Esophagus squamous epithelium (tissue), 4 donors: Measurements from ENCODE around the gene EFNA5.

DNA sequence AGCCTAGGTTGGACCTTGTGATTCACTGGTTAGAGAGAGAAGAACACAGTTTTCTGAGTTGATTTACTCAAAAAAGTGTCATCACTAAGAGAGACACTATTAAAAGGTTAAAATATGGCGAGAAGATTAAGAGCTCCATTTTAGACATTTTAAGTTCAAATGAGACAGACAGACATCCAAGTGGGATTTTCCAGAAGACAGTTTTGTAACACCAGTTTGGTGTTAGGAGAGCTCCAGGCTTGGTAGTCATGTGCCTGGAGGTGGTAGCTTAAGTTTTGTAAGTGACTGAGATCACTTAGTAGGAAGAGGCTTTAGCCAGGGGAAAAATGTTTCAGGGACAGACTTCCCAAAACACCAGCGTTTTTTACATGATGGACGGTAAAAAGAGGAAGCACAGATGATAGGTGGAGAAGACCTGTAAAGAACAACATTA is 150.3 kb downstream of the GIN1 start:
- PRO-cap, result no peak
- RAMPAGE, long total RNA, 4 experiments, result no peak in any of the 4 experiments

DNA sequence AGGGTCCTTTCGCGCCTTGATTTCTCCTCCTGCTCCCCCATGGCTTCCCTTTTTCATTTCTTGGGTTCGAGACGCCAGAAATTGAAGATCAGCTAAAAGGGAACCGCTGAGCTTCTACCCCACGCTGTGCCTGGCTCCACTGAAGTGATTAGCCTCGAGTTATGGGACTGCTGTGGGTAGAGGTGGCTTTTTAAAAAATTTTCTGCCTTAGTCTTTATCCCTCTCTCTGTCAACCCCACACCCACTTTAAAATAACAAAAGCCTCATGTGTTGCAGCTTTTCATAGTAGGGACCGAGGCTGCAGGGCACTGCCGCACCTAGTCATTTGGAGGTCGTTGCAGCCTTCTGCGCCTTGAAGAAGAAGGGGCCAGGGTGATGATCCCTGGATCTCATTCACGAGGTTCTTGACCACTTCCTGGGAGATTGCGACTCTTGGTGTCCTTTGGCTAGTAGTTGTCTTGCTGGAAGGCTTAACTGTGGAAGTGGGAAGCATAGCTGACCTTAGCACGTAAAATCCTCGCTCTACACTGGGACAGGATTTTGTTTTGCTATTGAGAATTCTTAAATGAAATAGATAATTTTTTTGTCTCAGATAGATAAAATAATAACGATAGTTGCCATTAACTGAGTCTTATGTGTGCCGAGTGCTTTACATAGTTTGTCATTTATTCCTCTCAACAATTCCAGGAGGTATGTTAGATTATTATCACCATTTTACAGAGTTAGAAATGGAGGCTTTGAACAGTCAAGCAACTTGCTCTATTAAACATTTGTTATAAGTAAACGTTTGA is 761 bp downstream of the PPIP5K2 start:
- PRO-cap, result no peak
- RAMPAGE, long total RNA, 4 experiments, result no peak in any of the 4 experiments

GRCh38 chr5:104080059-104080492 is 517.5 kb upstream of the NUDT12 start:
- PRO-cap, result no peak
- RAMPAGE, long total RNA, 4 experiments, result no peak in any of the 4 experiments

DNA sequence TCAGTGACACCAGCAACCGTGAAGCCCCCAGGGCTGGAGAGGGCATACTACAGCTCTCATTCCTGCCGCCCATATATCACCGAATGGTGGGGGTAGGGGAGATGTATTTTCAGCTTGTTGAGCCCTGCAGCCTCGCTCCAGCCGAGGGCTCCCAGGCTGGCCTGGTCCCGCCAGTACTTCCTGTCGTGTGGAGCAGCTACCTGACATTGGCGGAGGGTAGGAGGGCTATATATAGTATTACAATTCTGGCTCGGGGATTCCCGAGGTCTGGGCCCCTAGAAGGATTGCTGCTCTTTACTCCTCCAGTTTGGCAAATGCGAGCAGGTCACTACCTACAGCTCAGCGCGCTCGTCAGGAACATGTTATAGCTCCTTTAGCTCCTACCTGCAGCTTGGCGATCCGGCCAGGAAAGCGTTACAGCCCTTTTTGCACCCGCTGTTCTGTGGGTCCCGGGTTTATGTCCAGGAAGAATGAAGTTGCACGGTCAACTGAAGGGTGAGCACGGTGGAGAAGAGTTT is 1829.8 kb upstream of the NUDT12 start:
- PRO-cap, result no peak
- RAMPAGE, long total RNA, 4 experiments, result no peak in any of the 4 experiments

GRCh38 chr5:106856824-106857061 is 814.0 kb downstream of the EFNA5 start:
- PRO-cap, result no peak
- RAMPAGE, long total RNA, 4 experiments, result no peak in any of the 4 experiments

DNA sequence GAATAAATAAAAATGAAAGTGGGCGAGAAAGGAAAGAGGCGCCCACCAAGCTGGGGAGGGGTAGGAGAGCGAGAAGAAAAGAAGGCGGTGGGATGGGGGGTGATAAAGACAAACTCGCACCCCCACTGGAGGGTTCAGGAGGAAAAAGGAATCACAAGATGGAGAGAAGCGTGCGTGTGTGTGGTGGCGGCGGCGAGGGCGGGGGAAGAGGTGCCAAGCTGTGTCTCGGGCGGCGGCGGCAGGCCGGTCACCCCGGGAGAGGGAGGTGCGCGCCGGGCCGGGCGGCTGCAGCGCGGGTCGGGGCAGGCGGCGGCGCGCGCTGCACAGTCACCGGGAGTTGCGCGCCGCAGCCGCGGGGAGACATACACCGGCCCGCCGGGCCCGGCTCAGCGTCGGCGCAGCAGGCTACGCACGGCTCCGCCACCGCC is at the start of gene EFNA5:
EFNA5 (minus strand) TSS at position 212 of the 428 bp plus-strand sequence.
- PRO-cap, result bidirectional peak, plus-strand start at position 268 of the sequence, minus-strand start at position 200 of the sequence; bidirectional peak, plus-strand start at position 363 of the sequence, minus-strand start at position 339 of the sequence
- RAMPAGE, long total RNA, 4 experiments, result no peak in any of the 4 experiments

DNA sequence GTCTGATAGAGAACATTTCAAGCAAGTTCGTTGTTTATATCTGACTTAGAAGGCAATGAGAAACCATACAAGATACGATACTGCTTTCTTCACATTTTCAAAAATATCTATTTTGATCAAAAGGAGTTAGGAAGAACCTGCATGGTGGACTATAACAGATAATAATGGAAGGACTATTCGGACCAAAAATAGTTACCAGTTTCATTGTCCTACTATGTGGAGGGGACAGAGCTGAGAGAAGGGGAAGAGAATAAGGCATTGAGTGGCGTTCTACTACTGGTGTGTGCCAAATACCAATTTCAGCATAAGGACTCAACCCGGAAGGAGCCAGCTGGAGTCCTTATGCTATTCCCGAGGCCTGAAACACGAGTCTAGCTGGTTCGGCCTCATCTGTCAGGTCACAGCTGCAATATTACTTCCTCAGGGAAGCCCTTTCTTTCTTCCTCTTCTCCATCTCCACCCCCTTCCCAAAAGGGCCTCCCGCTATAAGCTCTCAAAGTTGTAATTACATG is 20.6 kb upstream of the FER start:
- PRO-cap, result unidirectional peak, plus-strand start at position 368 of the sequence
- RAMPAGE, long total RNA, 4 experiments, result no peak in any of the 4 experiments

DNA sequence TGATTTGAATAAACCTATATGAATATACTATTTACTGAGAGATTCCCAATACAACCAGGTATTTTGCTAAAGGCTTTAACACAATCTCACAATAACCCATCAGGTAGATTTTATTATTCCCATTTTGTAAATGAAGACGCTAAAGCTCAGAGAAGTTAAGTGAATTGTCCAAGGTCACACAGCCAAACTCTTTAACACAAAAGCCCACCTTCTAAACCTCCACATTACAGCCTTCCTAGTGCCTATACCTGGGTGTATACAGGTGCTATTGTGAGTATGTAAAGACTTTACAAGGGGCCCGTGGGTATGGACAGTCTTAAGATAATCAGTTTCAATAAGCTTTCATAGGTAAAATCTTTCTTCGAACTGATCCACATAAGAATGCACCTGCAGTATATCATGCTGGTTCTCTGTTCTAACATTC is 59.2 kb downstream of the PJA2 start:
- PRO-cap, result no peak
- RAMPAGE, long total RNA, 4 experiments, result no peak in any of the 4 experiments

DNA sequence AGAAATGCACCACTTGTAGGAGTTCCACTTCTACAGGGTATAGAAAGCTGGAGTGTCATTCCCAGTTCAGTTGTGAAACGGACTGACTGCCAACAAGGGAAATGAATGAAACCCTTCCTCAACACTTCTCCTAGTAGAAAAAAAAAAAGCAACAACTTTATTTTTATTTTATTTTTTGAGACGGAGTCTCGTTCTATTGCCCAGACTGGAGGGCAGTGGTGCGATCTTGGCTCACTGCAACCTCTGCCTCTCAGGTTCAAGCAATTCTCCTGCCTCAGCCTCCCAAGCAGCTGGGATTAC is 12.5 kb downstream of the PJA2 start:
- PRO-cap, result no peak
- RAMPAGE, long total RNA, 4 experiments, result no peak in any of the 4 experiments

GRCh38 chr5:109411425-109412176 is 1.8 kb upstream of the PJA2 start:
- PRO-cap, result bidirectional peak, plus-strand start at chr5:109411888, minus-strand start at chr5:109411730
- RAMPAGE, long total RNA, 4 experiments, result no peak in any of the 4 experiments

- PRO-cap, result unidirectional peak, plus-strand start at chr5:109689022
- RAMPAGE, long total RNA, 4 experiments, result no peak in any of the 4 experiments
Observed at GRCh38 chr5:109688675-109689145, 1.0 kb upstream of the MAN2A1 start.

GRCh38 chr5:109699552-109700212 is 10.0 kb downstream of the MAN2A1 start:
- PRO-cap, result no peak
- RAMPAGE, long total RNA, 4 experiments, result no peak in any of the 4 experiments

DNA sequence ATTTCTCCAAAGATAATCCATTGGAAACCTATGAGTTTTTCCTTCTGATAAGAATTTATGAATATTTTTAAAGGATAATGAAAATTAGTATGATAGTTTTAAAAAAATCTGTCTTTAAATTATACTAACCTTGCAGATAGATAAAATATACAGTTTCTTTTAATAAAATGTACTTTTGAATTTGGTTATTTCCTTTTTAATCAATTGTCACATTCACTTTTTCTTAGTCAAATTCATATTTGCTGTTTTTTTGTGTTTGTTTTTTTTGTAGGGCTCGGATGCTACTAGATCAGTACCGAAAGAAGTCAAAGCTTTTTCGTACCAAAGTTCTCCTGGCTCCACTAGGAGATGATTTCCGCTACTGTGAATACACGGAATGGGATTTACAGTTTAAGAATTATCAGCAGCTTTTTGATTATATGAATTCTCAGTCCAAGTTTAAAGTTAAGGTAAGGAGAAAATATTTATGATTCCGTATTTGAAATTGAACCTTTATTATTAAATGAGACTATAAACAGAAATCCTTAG is 84.9 kb downstream of the MAN2A1 start:
- PRO-cap, result no peak
- RAMPAGE, long total RNA, 4 experiments, result no peak in any of the 4 experiments

- PRO-cap, result unidirectional peak, plus-strand start at chr5:110413177
- RAMPAGE, long total RNA, 4 experiments, result no peak in any of the 4 experiments
Observed at GRCh38 chr5:110413020-110413445, 313.4 kb downstream of the TMEM232 start.

DNA sequence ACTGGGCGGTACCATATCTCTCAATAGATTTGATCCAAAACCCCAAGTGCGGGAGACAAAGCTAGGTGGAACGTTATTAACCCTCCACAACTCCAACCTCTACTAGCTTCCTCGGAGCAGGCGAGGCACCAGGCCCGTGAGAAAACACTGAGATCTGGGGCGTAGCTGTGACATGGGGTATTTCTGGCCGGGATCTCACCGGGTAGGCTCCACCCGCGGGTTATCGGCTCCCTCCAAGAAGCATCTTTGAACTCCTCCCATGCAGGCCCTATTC is 347 bp upstream of the SLC25A46 start:
- PRO-cap, result no peak
- RAMPAGE, long total RNA, 4 experiments, result no peak in any of the 4 experiments

GRCh38 chr5:111230101-111230804 is 6.1 kb downstream of the CAMK4 start:
- PRO-cap, result bidirectional peak, plus-strand start at chr5:111230731, minus-strand start at chr5:111230611
- RAMPAGE, long total RNA, 4 experiments, result no peak in any of the 4 experiments

DNA sequence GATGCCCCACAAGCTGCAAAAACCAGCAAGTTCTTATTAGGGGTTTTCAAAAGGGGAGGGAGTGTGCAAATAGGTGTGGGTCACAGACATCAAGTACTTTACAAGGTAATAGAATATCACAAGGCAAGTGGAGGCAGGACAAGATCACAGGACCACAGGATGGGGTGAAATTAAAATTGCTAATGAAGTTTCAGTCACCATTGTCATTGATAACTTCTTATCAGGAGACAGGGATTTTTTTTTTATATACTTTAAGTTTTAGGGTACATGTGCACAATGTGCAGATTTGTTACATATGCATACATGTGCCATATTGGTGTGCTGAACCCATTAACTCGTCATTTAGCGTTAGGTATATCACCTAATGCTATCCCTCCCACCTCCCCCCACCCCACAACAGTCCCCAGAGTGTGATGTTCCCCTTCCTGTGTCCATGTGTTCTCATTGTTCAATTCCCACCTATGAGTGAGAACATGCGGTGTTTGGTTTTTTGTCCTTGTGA is 94.1 kb downstream of the STARD4 start:
- PRO-cap, result unidirectional peak, minus-strand start at position 239 of the sequence
- RAMPAGE, long total RNA, 4 experiments, result no peak in any of the 4 experiments

GRCh38 chr5:111551605-111552630 is 39.6 kb upstream of the STARD4 start:
- PRO-cap, result no peak
- RAMPAGE, long total RNA, 4 experiments, result no peak in any of the 4 experiments

DNA sequence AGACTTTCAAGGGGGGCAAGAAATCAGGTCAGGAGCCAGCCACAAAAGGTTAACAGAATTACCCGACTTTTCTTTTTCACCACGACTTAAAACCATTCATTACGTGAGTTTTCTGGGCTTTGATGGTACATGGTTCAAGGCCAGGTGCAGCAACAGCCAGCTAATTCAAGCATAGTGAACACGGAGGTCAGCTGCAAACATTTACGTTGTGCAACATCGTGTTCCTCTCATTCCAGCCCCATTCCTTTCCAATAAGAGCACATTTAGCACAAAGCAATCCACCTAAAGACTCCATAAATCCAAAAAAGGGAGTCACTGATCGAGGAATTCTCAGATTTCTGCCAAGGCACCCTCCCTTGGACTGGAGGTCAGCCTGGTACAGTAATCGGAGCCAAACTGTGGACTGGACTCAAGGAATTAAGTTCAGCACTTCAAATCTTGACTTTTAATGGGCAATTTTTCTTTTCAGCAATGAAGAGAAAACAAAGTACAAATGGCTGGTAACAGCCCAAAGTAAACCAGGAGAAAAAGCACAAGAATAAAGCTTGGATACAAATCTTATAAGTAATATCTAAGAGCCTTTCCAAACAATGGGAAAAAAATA is 14.3 kb downstream of the NREP start:
- PRO-cap, result no peak
- RAMPAGE, long total RNA, 4 experiments, result no peak in any of the 4 experiments

DNA sequence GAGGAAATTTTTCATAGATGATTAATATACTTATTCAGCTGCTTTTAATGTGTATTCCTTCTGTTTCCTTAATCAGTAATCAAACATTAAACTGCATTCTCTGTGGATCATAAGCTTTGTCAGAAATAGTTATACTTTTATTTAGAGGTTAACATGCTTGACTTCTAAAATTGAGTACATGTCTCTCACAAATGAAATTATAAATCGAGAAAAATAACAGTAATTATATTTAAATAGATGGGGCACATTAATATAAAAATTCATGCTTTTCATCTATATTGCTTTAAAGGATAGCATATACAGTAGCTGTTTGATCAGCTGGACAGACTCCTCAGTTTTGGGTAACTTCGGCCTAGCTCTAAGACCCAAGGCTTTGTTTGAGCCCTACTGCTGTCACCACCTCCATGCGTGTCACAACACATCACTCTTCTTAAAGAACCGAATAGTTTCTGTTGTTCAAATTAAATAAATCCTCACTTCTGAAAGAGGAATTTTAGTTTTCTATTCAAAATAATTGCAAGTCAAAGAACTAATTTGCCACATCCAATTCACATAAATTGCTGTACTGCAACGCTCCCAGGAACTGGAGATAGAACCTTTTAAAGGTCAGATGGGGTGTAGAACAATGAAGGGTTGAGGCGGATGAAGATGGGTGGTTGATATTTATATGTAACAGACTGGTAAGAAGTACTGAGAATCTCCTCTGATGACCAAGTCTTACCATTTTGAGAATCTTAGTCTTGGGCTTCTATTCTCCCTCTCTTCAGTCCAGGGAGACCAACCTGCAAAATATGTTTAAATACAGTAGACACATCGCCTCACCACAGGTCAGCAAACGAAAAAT is 1.7 kb downstream of the NREP start:
- PRO-cap, result no peak
- RAMPAGE, long total RNA, 4 experiments, result no peak in any of the 4 experiments